ENCODE measurements around a stretch of chr7.

DNA sequence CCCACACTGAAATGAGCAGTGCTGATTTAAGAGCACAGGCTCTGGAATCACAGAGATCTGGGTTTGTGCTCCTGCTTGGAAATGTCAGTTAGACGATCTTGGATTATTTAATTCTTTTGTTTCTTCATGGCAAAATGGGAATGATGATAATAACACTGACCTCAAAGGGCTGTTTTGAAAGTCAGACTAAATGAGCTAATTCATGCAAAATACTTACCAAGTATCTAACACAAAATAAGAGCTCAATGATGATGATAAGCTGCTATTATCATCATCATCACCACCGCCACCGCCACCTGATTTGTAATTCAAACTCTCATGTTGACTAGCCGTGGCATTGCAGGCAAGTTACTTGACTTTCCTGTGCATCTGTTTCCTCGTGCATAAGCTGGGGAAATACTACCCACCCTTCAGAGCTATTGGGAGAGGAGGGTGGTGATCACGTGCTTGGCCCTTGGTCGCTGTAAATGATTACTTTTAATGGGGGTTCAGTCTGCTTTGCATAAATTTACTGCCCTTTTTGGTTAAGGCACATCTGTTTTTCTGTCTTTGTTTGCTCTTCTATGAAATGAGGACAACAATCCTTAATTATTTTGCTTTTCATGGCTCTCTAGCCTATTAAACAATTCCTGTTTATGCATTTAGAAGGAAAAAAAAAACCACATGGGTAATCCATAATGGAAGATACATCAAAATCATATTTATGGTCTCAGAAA lies 139.1 kb upstream of the KLF14 start:
- RRBS: no CpG with 5 or more reads among the region's 7 CpGs

DNA sequence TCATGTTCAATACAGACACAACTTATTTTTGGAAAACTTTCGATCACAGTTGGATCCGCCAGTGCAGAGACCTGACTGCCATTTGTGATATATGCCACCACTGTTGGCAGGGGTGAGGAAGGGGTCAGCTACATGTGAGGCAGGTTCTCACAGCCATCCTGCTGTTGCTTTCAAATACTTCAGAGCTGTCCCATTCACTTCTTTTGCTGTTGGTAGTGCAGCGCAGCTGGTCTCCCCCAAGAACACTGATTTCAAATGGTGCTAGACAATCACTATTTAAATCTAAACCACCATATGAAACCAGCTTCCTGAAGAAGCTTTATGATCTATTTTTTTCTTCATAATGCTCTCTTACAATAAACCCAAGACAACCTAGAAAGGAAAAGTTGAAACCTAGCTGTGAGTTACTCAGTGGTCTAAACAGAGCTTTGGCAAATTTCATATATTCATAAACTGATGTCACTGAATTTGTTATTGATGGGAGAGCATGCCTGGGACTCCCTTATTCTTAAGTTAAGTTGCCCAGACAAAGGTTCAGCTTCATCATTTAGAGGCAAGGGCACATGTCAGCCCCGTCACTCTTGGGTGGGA lies 143.3 kb upstream of the KLF14 start:
- RRBS: no CpG with 5 or more reads among the region's 4 CpGs

GRCh38 chr7:130994728-130995376 lies 260.8 kb upstream of the KLF14 start:
- RRBS: no CpG with 5 or more reads among the region's 8 CpGs

DNA sequence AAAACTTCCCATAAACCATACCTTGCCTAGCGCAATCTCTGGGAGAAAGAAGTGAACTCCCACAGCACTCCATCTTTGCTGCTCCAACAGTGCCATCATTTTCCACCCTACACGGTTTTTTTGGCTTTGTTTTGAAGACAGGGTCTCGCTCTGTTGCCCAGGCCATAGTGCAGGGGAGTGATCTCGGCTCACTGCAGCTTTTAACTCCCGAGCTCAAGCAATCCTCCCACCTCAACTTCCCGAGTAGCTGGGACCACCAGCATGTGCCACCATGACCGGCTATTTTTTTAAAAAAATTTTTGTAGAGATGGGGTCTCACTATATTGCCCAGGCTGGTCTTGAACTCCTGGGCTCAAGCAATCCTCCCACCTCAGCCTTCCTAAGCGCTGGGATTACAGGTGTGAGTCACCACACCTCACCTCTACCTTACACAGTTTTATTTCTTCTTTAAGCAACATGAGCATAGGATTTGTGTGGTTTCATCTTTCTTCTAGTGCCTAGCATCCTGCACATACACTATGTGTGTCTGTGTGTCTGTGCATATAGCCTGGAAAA lies 270.9 kb upstream of the KLF14 start:
- RRBS: no CpG with 5 or more reads among the region's 8 CpGs

DNA sequence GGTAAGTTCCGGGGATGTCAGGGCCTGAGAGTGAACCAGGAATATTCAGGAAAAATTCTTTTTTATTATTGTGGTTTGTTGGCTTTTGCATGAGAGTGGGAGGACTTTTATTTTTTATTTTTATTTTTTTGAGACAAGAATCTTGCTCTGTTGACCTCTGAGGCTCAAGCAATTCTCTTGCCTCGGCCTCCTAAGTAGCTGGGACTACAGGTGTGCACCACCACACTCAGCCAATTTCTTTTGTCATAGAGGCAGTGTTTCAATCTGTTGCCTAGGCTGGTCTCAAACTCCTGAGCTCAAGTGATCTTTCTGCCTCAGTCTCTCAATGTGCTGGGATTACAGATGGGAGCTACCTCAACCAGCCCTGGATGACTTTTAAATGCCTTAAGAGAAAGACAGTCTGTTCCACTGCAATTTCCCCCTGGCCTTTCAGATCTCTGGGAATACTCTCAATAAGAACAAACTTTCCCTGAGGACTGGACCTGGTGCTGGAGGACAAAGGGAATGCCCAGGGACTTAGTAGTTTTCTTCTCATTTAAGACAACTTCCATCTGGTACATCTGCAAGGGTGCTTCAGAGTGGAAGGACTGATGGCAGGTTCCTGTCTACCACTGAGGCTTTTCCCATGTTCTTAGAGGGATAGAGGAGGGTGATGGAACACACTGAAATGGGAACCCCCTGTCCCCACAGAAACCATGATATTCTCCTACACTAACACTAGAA lies 296.1 kb upstream of the KLF14 start:
- RRBS: no CpG with 5 or more reads among the region's 2 CpGs

GRCh38 chr7:131095301-131096177 lies 232.1 kb upstream of the MKLN1 start:
- RRBS: no CpG with 5 or more reads among the region's 9 CpGs

- RRBS: no CpG with 5 or more reads among the region's 6 CpGs
These were observed 229.5 kb upstream of the MKLN1 start for GRCh38 chr7:131098165-131098618.

DNA sequence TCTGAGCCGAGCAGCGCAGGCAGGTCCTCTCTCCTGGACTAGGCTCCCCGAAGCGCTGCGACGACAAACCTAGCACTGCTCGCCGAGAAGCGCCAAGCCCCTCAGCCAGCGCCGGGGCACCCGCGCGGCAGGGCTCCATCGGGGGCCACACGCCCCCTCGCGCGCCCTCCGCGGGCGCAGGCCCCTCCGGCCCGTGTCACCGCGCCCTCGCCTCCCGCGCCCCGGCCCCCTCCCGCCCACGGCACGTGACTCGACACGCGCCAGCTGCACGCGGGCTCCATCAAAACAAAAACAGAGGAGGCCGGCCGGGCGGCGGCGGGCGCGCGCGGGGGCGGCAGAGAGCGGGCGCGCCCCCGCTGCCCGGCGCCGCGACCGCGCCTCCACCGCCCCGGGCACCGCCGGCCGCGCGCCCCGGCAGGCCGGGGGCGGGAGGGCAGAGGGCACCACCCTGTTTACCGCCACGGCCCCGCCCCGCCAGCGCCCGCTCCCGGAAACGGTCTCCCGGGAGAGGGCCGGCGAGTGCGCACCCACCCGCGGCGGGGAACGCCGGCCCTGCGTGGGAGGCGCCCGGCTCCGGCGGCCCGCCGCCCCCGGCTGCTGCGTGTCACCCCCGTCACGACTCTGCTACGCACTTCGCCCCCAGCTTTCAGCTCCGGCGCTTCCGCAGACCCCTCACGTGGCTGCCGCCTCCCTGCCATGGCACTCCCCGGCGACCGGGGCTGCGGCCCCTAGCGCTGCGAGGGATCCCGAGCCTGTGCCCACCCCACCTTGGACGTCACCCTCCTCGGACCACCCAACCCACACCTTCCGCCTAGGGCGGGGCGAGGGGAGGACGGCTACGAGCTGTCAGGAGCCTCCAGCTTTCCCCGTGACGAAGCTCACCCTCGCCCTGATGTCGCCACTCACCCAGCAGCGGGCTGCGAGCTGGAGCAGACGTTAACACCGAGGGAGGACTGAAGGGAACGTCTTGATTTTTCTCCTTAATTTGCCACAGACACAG lies 221.7 kb upstream of the MKLN1 start:
- RRBS: 2% methylated on average over 59 of the region's 126 CpGs

DNA sequence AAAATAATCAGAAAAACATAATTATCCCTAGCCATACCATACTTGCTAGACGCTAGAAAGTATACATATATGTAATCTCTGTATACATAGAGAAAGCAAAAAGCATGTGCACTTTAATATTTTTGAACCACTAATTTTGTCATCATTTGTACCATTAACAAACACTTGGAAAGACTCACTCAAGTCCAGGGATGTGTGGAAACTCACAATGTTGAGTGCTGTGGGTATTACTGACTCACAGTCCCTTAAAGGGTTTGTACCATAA lies 218.8 kb upstream of the MKLN1 start:
- RRBS: no CpG with 5 or more reads among the region's 1 CpG

DNA sequence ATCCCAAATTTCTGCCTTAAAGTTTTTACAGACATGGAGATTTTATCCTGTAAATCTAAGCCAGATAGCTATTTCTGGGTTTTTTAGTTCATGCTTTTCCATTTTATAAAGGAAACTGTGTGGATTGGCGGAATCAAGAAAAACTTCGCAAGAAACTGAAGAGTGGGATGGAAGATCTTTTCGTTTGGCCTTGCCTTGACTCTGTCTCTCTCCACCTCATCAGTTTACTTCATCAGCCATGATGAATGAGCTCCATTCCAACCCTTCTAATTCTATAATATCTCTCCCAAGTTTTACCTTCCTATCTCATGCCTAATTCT lies 218.5 kb upstream of the MKLN1 start:
- RRBS: no CpG with 5 or more reads among the region's 3 CpGs

GRCh38 chr7:131208790-131209302 lies 118.8 kb upstream of the MKLN1 start:
- RRBS: no CpG with 5 or more reads among the region's 3 CpGs

DNA sequence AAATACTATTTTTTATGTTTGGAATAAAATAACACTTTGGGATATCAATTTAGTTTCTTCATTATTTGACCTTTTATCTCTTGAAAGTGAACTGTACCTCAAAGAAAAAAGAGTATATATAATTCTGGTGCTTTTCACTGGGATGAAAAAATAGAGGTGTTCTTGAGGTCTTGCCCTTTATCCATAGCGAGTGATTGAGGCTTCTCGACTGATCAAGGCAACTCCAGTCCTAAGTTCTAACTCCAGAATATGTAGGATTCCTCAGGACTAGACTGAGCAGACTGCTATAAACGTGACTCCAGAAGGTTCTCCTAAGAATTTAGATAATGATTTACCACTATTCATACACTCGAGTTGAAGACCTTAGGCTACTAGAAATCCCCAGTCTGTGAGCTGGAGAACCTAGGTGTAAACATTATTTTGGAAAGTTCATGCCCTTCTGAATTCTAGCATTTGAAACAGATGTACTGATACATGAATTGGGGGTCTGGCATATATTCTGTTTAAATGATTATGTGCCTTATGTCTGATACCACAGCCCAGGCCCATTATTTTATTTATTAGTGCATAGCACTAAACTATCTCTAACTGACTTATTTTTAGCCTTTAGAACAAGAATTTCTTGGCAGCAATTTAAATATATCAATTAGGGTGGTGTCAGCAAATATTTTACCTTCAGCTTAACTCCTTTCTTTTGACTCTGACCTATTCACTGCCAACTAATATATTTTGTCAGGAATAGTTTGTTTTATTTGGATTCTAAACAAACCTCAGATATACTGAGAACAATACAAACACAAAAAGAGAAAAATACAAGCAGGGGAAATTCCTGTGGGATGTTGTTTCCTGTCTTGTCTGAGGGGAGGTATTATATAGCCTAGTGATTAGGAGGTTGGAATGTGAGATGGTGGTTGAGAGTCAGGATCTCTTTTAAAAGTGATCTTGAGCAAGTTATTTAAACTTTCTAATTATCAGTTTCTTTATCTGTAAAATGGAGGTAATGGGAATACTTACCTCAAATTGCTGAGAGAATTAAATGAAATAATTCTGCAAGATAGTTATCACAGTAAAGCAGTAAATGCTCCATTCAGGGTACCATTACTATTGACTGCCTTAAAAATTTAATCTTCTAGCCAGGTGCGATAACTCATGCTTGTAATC lies 75.8 kb downstream of the PODXL start:
- RRBS: no CpG with 5 or more reads among the region's 5 CpGs

DNA sequence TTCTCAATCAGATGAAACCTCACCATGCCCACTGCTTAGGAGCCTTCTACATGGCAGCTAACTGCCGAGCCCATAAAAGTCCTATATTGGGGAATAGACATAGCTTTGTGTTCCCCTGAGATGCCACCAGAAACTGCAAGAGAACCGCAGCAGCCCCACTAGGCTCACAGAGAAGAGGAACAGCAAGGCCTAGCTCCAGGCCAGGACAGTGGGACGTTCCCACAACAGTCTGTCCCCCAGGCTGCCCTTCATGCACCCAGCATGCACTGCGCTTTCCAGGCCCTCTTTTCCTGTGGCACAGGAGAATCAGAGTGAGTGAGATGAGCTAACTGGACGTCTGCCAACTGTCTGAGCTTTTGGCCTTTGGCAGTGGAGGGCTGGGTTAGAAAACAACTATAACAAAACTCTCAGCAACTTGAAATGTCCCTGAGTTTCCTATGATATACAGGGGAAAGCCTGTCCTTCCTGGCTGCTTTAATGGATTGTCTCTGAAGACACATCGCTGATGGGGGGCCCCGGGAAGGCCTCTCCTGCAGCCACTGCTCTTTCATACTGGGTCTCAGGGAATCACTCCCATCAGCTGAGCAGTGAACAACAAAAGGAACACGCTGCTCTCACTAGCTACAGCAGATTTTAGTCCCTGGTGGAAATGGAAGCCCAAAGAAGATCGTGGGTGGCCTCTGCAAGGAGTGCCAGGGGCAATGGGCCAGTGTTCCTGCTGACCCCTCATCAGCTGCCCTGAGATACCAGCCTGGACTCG lies 53.5 kb downstream of the PODXL start:
- RRBS: no CpG with 5 or more reads among the region's 10 CpGs

- RRBS: no CpG with 5 or more reads among the region's 4 CpGs
These were observed 2.5 kb downstream of the PODXL start for GRCh38 chr7:131553865-131554366.

- RRBS: no CpG with 5 or more reads among the region's 3 CpGs
These were observed 174.1 kb downstream of the PLXNA4 start for GRCh38 chr7:132402233-132402490.

DNA sequence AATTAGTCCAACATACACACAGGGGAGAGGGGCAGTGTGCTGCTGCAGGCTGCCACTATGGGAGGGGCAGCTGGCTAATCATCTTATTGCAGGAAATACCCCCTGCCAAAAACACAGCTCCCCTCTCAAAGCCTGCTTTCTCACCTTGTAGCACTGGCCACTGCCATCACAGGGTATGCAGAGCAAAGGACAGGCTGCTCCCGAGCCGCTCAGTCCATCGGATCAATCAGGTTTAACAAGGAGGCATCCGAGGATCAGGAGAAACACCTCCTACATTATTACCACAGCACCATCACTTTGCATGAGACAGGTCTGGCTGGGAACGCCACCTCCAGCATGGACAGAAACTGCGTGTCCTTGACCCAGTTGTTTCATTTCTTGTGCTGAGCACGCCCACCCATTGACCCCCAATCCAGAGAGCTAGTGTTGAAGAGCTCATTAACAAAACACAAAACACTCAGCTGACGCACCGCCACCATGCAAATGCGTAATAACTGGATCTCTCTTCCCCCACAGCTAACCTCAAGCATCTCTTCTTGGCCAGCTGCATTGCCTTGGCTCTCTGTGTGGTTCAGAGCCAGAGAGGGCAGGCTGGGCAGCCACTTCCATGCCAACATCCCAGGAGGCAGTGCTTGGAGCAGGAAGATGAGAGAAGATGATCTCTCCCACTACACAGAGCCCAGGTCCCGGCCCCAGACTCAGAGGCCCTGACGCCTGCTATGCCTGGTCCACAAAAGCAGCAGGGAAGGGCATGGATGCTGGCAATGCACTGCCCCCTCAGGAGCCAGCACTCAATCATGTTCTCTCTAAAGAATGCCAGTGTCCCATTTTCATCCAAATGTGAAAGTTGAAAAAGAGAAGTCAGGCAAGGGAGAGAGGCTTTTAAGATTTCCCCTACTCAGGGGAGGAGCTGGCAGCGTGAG lies 173.5 kb downstream of the PLXNA4 start:
- RRBS: no CpG with 5 or more reads among the region's 13 CpGs

- RRBS: 94% methylated on average over 2 of the region's 4 CpGs
These were observed 142.1 kb downstream of the PLXNA4 start for GRCh38 chr7:132434123-132434562.

GRCh38 chr7:132472377-132472921 lies 103.8 kb downstream of the PLXNA4 start:
- RRBS: no CpG with 5 or more reads among the region's 7 CpGs

- RRBS: 23% methylated on average over 3 of the region's 9 CpGs
These were observed 90.0 kb downstream of the PLXNA4 start for GRCh38 chr7:132486171-132486695.

- RRBS: no CpG with 5 or more reads among the region's 9 CpGs
These were observed 157.7 kb upstream of the PLXNA4 start for GRCh38 chr7:132734069-132734325.